H1 (cell line): ENCODE measurements around the gene MRGPRD.

DNA sequence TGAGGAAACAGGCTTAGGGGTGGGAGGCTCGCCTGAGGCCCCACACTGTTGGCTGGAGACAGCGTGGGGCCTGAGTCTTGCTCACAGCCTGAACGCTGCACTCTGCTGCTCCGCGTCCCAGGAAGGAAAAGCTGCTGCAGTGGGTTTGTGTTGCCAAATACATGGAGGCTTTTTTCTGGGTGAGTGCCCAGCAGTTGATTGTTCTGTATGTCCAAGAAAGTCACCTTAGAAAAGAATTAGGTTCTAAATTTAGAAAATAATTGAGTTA lies 24.9 kb downstream of the IGHMBP2 start:
- RRBS = no CpG with 5 or more reads among the region's 5 CpGs
CAGE:
- cytosol, long polyA plus RNA = no peak
- long polyA plus RNA = no peak
- nucleus, long polyA plus RNA = no peak

DNA sequence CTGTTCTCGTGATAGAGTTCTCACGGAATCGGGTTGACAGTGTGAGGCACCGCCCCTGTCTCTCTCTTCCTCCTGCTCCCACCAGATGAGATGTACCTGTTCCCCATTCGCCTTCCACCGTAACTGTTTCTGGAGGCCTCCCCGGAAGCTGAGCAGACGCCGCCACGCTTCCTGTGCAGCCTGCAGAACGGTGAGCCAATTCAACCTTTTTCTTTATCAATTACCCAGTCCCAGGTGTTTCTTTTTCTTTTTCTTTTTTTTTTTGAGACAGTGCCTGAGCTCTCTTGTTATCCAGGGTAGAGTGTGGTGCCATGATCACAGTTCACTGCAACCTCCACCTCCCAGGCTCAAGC lies 17.9 kb downstream of the MRGPRD start:
- RRBS = no CpG with 5 or more reads among the region's 11 CpGs
CAGE:
- cytosol, long polyA plus RNA = no peak
- long polyA plus RNA = no peak
- nucleus, long polyA plus RNA = no peak

- RRBS = no CpG with 5 or more reads among the region's 7 CpGs
CAGE:
- cytosol, long polyA plus RNA = no peak
- long polyA plus RNA = no peak
- nucleus, long polyA plus RNA = no peak
Measured at GRCh38 chr11:68980865-68981332, at the start of gene MRGPRD. Gene MRGPRD (minus strand): TSS chr11:68980986.

GRCh38 chr11:69001940-69002643 lies 11.0 kb downstream of the MRGPRF start:
- RRBS = no CpG with 5 or more reads among the region's 11 CpGs
CAGE:
- cytosol, long polyA plus RNA = no peak
- long polyA plus RNA = no peak
- nucleus, long polyA plus RNA = no peak

- RRBS = no CpG with 5 or more reads among the region's 15 CpGs
CAGE:
- cytosol, long polyA plus RNA = no peak
- long polyA plus RNA = no peak
- nucleus, long polyA plus RNA = no peak
Measured at GRCh38 chr11:69234383-69235213, 59.4 kb upstream of the MYEOV start.

DNA sequence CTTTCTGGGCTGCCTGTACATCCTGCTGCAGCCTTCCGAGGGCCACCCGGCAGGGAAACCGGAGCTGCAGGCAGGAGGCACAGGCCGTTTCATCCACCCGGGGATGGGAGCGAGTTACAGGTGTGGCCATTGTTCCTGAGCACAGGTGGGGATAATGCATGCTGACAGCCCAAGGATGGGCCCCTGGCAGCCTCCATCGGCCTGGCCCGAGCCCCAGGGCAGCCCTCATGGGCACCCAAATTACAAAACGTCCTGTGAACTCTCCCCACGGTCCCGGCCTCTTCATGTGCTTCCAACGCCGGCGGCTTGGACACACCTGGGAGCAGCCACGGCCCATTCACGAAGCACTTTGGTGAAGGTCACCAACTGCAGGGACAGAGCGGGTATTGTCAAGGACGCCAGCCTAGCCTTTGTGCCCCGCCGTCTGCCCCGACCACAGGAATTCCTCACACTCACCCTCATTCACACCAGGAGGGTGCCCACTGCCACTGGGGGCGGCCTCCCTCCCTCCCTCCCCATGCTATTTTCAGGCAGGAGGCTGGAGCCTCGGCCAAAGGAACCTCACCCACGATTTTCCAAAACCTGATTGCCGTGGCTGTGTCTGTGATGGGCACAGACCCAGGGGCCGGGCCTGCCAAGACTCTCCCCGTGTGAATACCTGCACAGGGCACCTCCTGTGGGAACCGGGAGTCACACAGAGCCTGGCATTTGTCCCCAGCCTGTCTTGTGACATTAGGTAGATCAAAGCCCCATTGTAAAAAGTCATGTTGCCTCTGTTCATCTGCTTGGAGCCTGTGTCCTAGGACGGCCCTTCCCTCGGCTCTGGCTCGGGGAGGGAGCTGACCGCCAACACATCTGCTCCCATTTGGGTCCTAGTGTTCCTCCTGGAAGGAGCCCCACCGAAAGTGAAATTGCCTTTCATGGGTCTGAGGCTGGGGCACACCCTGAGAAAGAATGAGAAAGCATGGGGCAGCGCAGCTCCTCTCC lies 42.0 kb upstream of the MYEOV start:
- RRBS = 82% methylated on average over 4 of the region's 34 CpGs
CAGE:
- cytosol, long polyA plus RNA = no peak
- long polyA plus RNA = no peak
- nucleus, long polyA plus RNA = no peak

GRCh38 chr11:69280843-69281438 lies 13.0 kb upstream of the MYEOV start:
- RRBS = no CpG with 5 or more reads among the region's 6 CpGs
CAGE:
- cytosol, long polyA plus RNA = no peak
- long polyA plus RNA = no peak
- nucleus, long polyA plus RNA = no peak

GRCh38 chr11:69419372-69420035 lies 125.5 kb downstream of the MYEOV start:
- RRBS = no CpG with 5 or more reads among the region's 20 CpGs
CAGE:
- cytosol, long polyA plus RNA = no peak
- long polyA plus RNA = no peak
- nucleus, long polyA plus RNA = no peak

DNA sequence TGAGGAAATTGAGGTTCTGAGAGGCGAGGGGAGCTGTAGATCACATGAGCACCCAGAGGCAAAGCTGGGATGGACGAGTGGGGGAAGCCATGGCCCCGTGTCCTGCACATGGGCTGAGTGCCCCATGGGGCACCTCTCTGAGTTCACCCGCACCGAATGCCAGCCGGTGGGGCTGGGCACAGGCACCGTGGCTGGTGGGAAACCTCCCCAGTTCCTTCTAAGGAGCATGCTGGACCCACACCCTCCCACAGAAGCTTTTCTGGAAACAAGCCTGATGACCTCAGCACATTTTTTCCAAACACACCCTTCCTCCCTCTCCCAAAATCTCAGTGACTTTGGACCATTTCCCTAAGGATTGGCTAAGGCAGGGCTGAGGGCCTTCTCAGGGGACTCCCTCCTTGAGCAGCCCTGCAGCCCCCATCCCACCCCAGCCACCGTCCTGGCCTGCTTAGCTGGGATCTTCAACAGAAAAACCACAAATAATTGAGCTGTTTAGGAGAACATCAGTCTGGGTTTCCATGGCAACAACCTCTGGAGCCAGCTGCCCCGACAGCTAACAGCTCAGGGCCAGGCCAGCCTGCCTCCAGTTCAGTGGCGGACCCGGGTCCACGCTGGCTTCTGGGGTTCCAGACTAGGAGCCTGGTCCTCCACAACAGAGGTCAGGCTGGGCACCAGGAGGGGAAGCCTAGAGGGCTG lies 169.4 kb downstream of the MYEOV start:
- RRBS = no CpG with 5 or more reads among the region's 12 CpGs
CAGE:
- cytosol, long polyA plus RNA = no peak
- long polyA plus RNA = no peak
- nucleus, long polyA plus RNA = no peak

GRCh38 chr11:69524596-69525077 lies 116.3 kb upstream of the CCND1 start:
- RRBS = no CpG with 5 or more reads among the region's 16 CpGs
CAGE:
- cytosol, long polyA plus RNA = no peak
- long polyA plus RNA = no peak
- nucleus, long polyA plus RNA = no peak

GRCh38 chr11:69667899-69668780 lies 7.0 kb downstream of the LTO1 start:
- RRBS = no CpG with 5 or more reads among the region's 15 CpGs
CAGE:
- cytosol, long polyA plus RNA = no peak
- long polyA plus RNA = no peak
- nucleus, long polyA plus RNA = no peak

- RRBS = 2% methylated on average over 13 of the region's 83 CpGs
CAGE:
- cytosol, long polyA plus RNA = no peak
- long polyA plus RNA = start-site peak on the minus strand at chr11:69703312-69703405, 14 and 17 reads in 2 replicates
- nucleus, long polyA plus RNA = start-site peak on the minus strand at chr11:69703345-69703419, 13 reads
Measured at GRCh38 chr11:69703070-69703881, 546 bp downstream of the FGF19 start.

DNA sequence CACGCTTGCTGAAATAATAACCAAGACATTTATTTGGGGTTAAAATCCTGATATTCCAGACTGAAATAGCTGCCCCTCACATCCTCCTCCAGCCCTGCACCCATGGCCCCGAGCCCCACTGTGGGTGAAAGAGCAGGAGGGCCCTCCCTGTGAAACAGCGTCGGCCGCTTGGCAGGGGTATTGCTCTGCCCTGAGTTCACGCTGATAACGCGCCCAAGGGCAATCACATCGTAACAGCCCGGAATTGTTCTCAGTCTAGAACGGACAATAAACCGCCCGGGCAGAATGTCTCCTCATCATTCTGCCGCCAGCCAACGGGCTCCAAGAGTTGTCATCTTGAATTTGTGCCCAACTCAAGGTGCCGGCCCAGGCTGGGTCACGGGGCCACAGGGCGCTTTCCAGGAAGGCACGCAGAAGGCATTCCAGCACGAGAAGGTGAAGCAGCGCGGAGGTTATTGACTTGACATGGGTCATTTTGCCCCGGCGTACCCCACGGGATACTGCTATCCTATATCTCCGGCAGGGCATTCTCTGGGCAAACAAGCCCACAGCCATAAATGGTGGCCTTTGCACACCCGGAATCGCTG lies 72.2 kb upstream of the FGF3 start:
- RRBS = 80% methylated on average over 7 of the region's 28 CpGs
CAGE:
- cytosol, long polyA plus RNA = no peak
- long polyA plus RNA = no peak
- nucleus, long polyA plus RNA = no peak

DNA sequence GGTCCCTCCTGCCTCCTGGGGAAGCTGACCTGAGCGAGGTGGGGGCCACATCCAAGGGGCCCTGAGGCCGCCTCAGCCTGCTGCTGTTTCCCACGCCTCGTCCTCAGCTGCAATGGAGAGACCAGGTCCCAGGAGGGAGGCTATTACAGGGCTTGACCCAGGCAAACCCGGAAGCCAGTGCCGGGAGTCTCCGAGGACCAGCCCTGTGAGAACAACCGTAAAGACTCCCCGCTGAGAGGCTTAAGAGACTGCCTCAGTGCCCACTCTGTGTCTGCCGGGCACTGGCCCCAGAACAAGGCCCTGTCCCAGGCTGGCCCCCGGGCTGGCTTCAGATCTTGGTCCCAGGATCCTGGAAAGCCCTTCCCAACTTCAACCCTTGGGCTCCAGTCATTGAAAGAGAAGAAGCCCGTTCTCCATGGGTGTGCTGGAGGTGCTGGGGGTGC lies 124.3 kb upstream of the FGF3 start:
- RRBS = 88% methylated on average over 4 of the region's 12 CpGs
CAGE:
- cytosol, long polyA plus RNA = no peak
- long polyA plus RNA = no peak
- nucleus, long polyA plus RNA = no peak

GRCh38 chr11:69974463-69975021 lies 103.6 kb upstream of the ANO1 start:
- RRBS = 94% methylated on average over 3 of the region's 8 CpGs
CAGE:
- cytosol, long polyA plus RNA = no peak
- long polyA plus RNA = no peak
- nucleus, long polyA plus RNA = no peak

DNA sequence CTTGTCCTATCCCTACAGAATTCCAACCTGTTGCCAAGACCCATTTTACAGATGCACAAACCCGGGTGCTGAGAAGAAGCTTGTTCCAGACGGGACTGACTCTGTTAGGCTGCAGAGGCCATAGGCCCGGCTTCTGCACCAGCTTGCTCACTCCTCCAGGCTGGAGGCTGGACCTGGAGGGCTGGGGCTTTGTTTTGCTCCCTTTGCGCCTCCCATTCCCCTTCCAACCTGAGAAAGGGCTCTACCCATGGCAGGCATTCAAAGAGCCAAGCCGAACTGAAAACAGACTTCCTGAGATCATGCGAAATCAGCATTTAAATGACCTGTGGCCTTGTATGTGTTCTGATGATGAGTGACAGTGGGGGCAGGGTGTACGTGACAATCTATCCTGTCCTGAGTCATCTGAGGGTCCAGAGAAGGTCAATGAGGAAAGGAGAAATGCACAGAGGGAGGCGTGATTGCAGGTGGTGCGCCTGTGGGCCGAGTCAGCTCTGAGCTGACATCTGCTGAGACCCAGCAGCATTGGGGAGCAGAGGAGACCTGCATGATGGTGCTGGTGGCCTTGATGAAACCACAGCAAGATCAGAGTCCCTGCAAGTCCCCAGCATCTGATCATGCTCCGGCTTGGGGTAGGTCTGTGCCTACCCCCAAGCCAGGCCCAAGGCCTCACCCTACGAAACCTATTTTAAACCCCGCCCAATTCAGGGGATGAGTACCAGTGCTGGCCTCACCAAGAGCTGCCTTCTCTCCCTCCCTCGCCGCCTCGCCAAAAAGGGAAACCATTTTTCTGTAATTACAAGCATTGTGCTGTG lies 95.3 kb upstream of the ANO1 start:
- RRBS = 77% methylated on average over 3 of the region's 16 CpGs
CAGE:
- cytosol, long polyA plus RNA = no peak
- long polyA plus RNA = no peak
- nucleus, long polyA plus RNA = no peak

DNA sequence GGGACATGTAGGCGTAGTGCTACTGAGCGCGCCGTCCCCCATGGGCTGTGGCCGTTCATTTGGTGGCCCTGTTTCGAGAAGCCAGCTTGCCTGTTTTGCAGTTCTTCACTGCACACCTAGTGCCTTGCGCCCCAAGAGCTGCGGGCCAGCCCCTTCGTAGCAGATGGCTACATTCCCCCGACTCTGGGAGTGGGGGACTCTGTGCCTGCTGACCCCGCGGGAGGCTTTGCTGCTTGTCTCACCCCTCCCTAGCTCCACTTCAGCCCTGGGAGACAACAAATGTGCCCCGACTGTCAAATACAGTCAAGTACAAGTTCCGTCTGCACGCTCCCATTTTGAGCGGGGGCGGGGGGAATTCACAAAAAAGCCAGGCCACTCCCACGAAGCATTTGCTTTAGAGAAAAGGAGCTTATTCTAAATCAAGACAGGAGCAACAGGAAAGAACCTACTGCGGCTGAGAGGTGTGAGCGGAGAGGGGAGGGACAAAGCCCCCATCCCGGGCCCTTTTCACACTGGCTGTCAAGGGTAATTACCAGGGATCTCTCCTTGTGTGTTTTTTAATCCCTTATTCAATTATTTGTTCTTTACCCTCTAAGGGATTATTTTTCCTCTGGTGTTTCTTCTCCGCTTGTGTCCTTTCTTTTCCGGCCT lies 61.8 kb upstream of the FADD start:
- RRBS = 13% methylated on average over 1 of the region's 23 CpGs
CAGE:
- cytosol, long polyA plus RNA = no peak
- long polyA plus RNA = no peak
- nucleus, long polyA plus RNA = no peak

GRCh38 chr11:70142027-70142713 lies 60.9 kb upstream of the FADD start:
- RRBS = no CpG with 5 or more reads among the region's 14 CpGs
CAGE:
- cytosol, long polyA plus RNA = no peak
- long polyA plus RNA = no peak
- nucleus, long polyA plus RNA = no peak

DNA sequence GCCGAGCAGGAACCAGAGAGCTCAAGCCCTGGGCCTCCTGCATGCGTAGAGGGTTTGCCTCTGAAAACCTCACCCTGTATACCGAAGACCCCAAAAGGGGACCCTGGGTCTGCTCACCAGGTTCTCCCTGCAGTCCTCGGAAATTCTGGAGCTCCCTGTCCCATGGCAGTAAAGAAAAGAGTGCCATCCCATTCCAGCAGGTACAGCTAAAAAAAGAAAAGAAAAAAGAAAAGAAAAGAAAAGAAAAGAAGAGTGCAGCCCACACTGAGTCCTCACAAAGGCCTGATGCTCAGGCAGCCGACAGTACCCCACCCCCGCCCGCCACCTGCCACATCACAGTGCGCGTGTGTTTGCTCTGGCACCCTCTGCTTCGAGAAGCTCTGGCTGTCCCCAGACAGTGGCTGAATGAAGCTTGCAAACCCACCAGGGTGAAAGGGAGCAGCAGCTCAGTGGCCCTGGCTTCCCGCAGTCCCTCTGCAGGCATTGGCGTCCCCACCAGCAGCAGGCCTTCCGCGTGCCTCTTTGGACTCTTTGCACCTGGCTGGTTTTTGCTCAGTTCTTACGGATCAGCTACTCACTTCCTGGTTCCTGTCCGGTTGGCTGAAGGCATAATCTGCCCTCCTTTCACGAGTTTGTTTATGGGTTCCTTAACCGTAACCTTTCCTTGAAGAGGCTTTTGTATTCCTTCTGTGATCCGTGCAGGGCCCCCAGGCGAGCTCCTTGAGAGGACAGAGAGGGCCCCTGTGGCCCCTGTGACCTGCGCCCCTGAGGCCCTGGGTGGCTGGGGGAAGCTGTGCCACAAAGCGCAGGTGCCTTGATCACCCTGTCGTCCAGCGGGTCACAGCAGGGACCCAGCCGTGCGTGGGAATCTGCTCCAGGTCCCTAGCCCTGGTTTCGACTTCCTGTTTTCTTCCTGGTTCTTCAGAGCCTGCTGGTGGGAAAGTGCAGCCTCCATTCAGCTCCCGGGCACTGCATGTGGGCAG lies 28.1 kb upstream of the FADD start:
- RRBS = no CpG with 5 or more reads among the region's 28 CpGs
CAGE:
- cytosol, long polyA plus RNA = no peak
- long polyA plus RNA = no peak
- nucleus, long polyA plus RNA = no peak

GRCh38 chr11:70187571-70188333 lies 15.3 kb upstream of the FADD start:
- RRBS = 94% methylated on average over 5 of the region's 20 CpGs
CAGE:
- cytosol, long polyA plus RNA = no peak
- long polyA plus RNA = no peak
- nucleus, long polyA plus RNA = no peak